Pericardium fibroblast (primary cell): ENCODE measurements around the gene RFX4.

- RAMPAGE, long total RNA = no peak
These were observed 6.7 kb downstream of the CHST11 start for GRCh38 chr12:104463351-104463935.

DNA sequence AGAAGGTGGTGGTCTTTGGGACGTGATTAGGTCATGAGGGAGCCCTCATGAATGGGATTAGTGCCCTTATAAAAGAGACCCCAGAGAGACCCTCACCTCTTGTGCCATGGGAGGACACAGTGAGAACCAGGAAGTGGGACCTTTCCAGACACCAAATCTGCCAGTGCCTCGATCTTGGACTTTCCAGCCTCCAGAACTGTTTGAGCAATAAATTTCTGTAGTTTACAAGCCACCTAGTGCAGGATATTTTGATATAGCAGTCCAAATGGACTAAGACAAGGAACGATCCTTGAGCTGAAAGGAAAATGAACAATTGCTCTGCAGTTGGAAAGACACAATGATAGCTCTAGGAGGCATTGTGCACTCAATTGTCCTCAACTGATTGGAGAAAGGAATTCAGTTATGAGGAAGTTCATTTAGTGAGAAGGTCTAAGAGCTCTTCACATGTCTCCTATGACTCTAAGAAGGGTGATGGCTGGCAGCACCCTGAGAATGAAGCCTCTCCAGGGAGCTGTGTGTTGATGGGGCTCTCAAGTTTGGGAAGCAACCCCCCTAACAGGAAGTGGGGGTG, 20.9 kb downstream of the CHST11 start:
- RAMPAGE, long total RNA = no peak

DNA sequence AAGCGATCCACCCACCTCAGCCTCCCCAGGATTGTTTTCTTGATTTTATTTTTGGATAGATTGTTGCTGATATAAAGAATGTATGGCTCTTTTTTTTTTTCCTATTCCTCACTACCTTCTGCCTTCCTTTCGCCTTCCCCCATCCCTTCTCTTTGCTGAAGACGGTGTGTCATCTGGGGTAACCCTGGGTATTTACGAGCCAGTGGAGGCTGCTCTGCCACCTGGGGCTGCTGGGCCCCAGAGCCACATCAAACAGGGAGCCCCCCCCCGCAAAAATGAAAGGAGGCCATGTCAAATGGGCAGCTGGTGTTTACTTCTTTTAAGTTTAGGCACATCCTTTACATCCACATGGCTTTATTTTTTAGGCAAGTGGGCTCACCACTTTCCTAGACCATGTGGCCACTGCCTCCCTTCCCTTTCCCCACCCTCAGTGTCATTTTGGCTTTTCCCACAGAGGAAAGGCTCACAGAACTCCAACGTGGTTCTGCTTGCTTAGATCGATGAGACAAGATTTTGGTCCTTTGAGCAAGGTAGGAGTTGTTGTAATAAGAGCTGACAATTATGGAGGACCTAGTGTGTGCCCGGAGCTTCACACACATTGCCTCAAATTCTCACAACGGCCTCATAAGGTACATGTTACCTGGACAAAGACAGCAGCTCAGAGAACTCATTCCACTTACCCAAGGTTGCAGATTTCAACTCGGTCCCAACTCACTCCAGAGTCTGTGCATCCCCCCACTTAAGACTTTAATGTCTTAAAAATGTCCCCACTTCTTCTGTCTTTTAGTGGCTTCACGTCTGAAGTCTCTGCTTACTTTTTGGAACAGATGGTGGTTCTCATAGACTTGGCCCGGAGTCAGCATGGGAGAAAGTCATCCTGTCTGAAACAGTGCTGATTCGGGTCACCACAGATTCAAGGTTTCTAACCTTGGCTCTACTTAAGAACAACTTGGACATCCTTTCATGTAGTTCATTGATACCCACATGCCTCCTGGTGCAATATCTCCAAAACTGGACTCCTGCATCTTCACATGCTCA, 25.7 kb downstream of the CHST11 start:
- RAMPAGE, long total RNA = no peak

GRCh38 chr12:104643204-104643599, 186.5 kb downstream of the CHST11 start:
- RAMPAGE, long total RNA = no peak

- RAMPAGE, long total RNA = no peak
These were observed 216.8 kb downstream of the CHST11 start for GRCh38 chr12:104673401-104674038.

GRCh38 chr12:104882901-104883386, 75.1 kb downstream of the SLC41A2 start:
- RAMPAGE, long total RNA = no peak

- RAMPAGE, long total RNA = no peak
These were observed 48.4 kb downstream of the SLC41A2 start for GRCh38 chr12:104909705-104910170.

GRCh38 chr12:105014501-105015139, 28.5 kb downstream of the NOPCHAP1 start:
- RAMPAGE, long total RNA = no peak

GRCh38 chr12:105107075-105107478, 454 bp upstream of the WASHC4 start:
- RAMPAGE, long total RNA = no peak

DNA sequence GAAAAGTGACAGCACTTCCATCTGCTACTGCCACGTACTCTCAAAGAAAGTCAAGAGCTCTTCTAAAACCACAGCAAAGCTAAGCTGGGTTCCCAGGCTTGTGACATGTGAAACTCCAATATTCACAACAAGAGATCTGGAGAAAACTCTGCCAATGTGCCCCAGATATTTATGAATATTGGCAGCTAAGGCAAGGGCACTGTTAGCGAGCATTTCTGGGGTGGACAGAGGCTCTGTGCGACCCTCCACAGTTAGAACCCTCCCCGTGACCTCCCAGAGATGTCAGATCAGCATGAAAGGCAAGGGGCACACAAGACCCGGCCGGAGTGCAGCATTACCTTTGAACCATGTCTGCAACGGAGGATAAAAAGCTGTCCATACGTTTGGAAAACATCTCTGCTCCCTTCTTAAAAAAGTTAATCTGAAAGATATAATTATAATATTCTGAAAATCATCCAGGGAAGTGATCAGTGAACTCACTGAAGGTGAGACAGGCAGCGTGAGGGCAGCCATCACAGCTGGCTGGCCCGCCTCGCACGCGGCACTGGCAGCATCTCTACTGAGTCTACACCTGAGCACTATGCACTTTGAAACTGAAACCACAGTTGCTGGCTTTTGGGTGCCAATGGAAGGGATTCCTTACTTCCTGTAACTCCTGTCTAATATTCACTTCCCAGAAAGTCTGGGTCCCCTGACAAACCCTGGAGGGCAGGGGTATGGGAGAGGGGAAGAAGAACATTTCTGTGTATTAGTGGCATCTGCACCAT, 32.4 kb downstream of the APPL2 start:
- RAMPAGE, long total RNA = no peak

DNA sequence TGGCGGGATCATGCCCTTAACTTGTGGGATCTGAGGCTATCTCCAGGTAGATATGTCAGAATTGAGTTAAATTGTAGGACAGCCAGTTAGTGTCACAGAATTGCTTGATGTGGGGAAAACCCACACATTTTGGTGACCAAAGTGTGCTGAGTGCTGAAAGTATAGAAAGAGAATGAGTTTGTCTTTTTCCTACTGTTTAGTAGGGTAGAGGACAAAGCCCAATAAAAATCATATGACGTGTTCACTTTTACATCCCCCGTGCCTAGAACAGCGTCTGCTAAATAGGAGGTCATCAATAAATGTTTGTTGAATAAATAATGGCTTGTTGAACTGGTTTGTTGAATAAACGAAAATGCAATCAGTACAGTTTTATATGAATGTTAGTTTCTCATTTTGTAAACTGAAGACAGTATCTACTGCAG, 20.7 kb downstream of the APPL2 start:
- RAMPAGE, long total RNA = no peak

DNA sequence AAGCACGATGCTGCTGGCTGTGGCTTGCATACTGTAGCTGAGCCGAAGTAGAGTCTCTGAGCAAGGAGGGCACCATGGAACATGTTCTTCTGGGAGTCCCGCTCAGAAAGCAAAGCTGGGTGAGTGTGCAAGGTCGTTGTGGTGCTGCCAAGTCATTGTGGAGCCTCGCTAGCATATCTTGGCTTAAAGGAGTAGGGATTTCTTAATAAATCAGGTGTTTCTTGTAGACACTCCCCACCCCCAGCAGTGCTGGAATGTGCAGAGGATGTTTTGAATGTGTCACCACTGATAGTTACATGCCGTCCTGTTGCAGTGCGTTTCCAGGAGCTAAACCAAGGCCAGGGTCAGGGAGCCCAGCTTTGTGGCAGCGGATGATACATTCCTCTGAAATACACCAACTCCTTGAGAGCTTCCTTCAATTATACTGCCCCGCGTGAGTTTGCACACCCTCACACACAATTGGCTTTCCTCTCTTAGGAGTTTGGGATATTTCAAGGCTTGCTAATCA, 154.8 kb downstream of the C12orf75 start:
- RAMPAGE, long total RNA = no peak

- RAMPAGE, long total RNA = no peak
These were observed 74.2 kb downstream of the NUAK1 start for GRCh38 chr12:106064535-106065027.

GRCh38 chr12:106065132-106066335, 73.2 kb downstream of the NUAK1 start:
- RAMPAGE, long total RNA = no peak

DNA sequence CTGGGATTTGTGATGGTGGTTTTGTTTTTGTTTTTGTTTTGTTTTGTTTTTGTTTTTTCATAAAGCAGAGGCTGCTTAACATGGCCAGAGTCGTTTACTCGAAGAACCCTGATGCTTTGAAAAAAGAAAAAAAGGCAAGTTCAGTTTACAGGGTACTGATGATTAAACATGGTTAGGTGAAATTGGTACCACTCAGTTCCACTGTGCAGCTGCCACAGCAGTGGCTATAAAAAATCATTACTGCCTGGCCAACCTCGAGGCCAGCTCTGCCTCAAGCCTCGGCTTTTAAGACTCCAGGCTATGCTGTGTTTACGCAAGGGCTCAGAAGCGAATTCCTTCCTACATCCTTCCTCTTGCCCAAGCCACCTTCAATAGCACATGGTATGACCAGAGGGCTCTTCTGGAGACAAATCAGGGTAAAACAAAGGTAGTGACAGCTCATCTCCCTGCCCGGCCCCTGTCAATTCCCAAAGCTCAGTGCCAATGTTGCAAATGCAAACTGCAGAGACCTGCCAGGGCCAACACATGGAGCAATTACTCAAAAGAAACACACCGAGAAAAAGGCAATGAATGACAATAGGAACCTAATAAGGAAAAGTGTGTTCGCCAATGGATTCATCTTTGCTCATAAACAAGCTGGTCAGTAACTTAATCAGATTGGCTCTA, 31.9 kb downstream of the NUAK1 start:
- RAMPAGE, long total RNA = no peak

- RAMPAGE, long total RNA = no peak
These were observed 1.3 kb upstream of the CKAP4 start for GRCh38 chr12:106249147-106249493.

GRCh38 chr12:106303239-106303678, 726 bp downstream of the TCP11L2 start:
- RAMPAGE, long total RNA = no peak

- RAMPAGE, long total RNA = no peak
These were observed 2.8 kb downstream of the TCP11L2 start for GRCh38 chr12:106305221-106305853.

DNA sequence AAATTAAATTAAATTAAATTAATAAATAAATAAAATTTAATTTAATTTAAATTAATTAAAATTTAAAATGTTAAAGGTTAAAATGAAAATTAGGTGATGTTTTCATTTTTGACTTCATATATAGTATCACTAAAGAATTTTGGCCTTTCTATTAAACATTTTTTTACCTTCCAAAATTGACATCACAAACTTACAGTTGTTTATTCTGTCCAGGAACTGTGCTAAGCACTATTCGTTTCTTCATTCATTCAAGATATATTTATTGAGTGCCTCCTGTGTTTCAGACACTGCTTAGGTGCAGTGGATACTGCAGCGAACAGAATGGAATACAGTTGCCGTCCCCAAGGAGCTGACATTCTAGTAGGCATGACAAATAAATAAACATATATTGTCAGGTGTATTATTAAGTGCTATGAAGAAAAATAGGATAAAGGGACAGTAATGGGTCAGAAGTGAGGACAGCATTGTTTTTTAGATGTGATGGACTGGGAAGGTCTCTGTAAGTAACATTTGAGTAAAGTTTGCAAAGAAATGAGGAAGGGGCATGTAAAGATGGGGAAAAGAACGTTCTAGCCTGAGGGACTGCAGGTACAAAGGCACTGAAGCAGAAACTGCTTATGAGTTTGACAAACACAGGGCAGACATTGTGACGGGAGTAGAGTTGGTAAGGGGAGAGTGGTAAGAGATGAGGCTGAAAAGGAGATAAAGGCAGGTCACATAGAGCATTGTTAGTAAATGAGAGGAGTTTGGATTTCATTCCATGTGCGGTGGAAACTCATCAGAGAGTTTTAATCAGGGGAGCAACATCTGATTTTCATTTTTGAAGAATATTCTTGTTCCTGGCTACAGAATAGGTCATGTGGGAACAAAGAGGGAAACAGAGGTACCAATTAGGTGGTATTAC, 21.4 kb downstream of the TCP11L2 start:
- RAMPAGE, long total RNA = no peak

DNA sequence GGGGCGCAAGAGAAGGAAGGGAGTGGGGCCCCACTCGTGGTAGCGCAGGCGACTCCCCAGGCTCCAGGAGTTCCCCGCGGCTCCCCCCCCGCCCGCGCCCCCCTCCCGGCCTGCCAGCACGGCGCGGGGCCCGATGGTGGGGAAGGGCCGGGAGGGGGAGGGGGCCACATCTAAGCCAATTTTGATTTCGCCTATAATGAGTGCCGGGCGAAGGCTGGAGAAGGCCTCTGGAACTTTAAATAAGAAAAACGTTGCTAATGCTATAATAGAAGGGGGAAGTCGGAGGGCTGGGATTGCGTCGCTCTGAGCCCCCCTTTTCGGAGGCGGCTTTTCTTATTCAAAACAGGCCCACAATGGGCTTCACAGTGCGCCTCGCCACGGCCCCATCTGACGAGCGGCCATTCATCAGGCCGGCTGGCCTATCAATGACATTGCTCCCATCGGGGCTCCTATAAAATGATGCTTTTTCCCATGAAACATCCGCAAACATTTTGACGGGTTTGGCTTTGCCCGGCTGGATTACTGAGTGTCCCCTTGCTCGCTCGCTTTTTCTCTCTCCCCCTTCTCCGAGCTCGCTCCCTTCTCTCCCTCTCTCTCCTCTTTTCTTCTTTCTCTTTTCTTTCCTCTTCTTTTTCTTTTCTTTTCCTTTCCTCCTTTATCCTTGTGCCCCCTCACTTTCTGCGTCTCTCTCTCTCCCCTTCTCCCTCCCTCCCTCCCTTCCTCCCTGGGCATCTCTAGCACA, at the start of gene RFX4:
TSS of gene RFX4 (plus strand) at position 483 of the 742 bp plus-strand sequence.
- RAMPAGE, long total RNA = no peak